H1 (cell line): Measurements from ENCODE around the genes RASA2 and PCOLCE2.

GRCh38 chr3:141116015-141116299, 64.8 kb downstream of the SPSB4 start:
- RRBS, result no CpG with 5 or more reads among the region's 2 CpGs
CAGE:
- cytosol, long polyA plus RNA, result no peak
- long polyA plus RNA, result no peak
- nucleus, long polyA plus RNA, result no peak

- RRBS, result no CpG with 5 or more reads among the region's 4 CpGs
CAGE:
- cytosol, long polyA plus RNA, result no peak
- long polyA plus RNA, result no peak
- nucleus, long polyA plus RNA, result no peak
Observed at GRCh38 chr3:141235981-141236180, 4.3 kb downstream of the PXYLP1 start.

- RRBS, result no CpG with 5 or more reads among the region's 13 CpGs
CAGE:
- cytosol, long polyA plus RNA, result no peak
- long polyA plus RNA, result no peak
- nucleus, long polyA plus RNA, result no peak
Observed at GRCh38 chr3:141367003-141367729, 1.1 kb upstream of the ZBTB38 start.

GRCh38 chr3:141369158-141369746, 948 bp downstream of the ZBTB38 start:
- RRBS, result no CpG with 5 or more reads among the region's 12 CpGs
CAGE:
- cytosol, long polyA plus RNA, result no peak
- long polyA plus RNA, result no peak
- nucleus, long polyA plus RNA, result no peak

DNA sequence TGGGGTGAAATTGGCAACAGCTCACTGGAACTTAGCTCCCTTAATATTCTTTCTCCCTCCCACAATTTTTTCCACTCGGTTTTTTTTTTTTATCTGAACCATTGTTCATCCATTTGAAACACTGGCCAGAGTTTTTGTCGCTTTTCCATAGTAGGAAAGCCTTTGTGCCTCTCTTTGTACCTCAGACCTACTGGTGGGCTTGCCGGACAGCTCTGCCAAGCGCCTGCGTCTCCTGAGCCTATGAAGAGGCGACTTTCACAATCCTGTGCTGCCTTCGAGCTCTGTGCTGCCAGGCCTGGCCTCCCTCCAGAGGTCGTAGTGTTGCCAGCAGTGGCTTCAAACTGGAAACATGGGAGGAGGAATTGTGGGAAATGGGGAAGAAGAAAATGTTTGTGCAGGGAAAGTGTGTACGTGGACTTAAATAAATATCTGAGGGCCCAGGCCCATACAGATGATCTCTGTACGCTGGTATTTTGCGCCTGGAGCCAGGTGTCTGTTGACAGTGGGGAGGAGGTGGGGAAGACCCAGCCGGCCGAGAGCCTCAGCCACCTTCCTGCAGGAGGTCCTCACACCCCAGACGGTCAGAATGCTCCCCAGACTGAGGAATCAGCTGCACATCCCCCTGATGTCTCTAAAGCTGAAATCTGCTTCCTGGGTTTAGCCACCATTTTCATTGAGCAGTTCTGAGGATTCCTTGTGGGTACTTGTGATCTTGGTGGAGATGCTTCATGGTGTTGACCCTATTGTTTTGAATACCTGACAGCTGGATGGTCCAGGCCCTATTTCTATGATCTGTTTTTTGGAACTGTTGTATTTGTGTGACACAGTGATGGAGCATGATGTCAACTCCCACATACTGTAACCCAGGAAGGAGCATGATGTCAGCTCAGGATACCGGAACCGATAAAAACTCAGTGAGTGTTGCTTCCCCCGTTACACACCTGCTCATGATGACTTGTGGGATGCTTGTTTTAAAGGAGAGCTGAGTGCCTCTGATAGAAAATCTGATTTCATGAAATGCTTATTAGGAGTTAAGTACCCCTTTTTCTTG, 44.7 kb downstream of the ZBTB38 start:
- RRBS, result no CpG with 5 or more reads among the region's 17 CpGs
CAGE:
- cytosol, long polyA plus RNA, result no peak
- long polyA plus RNA, result no peak
- nucleus, long polyA plus RNA, result no peak

- RRBS, result no CpG with 5 or more reads among the region's 8 CpGs
CAGE:
- cytosol, long polyA plus RNA, result no peak
- long polyA plus RNA, result no peak
- nucleus, long polyA plus RNA, result no peak
Observed at GRCh38 chr3:141426418-141426879, 58.1 kb downstream of the ZBTB38 start.

DNA sequence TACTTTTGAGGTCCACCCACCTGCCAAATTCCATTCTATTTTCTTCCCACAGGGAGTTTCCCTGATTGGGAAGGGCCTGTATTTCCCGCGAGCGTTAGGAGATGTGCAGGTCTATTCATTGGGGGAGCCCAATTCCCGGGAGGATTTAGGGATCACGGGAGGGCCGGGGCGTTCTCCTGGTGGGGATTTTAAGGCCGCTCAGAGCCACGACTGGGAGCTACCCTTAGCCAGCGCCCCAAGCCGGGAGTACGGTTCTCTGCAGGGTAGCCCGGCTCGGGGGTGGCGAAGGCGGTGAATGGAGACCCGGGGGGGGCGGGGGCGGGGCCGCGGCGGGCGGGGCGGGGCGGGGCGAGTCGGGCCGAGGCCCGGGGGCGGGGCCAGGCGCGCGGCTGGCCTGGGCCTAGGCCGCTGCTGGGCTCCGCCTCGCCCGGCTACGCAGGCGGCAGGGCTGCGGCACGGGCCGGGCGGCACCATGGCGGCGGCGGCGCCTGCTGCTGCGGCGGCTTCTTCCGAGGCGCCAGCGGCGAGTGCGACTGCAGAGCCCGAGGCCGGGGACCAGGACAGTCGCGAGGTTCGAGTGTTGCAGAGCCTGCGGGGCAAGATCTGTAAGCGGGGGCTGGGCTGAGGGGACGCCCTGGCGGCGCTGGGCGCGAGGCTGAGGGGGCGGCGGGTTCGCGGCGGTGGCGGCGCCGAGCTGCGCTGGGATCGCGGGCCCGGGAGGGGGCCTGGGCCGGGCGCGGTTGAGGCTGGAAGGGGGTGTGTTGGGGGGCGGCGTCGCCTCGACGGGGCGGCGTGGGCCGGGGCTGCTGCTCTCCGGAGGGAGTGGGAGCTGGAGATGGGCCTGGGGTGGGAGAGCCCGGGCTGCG, at the start of gene RASA2:
TSS of gene RASA2 (plus strand) at position 416 of the 866 bp plus-strand sequence.
- RRBS, result 2% methylated on average over 46 of the region's 92 CpGs
CAGE:
- cytosol, long polyA plus RNA, result no peak
- long polyA plus RNA, result start-site peak on the plus strand centred at position 440 of the sequence, 38 bp wide, 77 and 75 reads in 2 replicates
- nucleus, long polyA plus RNA, result start-site peak on the plus strand centred at position 419 of the sequence, 79 bp wide, 130 reads

DNA sequence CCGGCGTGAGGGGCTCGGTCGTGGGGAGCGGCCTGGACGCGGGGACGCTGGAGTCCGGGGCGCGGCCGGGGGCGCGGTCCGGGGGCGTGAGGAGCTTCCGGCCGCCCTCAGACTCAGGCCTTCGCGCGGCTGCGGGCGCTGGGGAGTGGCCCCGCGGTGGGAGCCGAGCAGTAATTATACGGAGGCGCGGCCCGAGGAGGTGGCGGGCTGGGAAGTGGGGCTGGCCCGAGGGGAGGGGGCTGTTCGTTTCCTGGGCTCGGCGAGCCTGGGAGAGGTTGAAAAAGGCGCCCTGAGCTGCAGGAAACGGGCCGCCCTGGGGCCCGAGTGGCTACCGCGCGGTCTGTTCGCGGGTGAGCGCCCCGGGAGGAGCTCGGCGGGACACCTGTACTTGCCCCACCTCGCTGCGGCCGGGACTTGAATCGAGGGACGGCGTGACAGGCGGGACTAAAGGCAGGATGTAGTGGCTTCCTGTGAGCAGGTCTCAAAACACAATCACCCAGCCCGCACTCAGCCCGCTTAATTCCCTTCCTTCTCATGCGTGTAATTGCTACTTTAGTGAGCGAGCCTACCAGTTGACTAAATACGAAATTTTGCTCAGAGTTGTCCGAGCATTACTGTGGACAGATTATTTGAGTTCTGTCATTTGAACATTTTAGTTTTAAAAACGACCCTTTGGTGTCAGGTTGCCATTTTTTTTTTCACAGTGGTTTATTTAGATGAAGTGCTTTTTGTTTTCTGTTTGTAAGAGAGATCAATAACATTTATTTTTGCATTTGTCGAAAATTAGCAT, 846 bp downstream of the RASA2 start:
- RRBS, result 1% methylated on average over 15 of the region's 63 CpGs
CAGE:
- cytosol, long polyA plus RNA, result no peak
- long polyA plus RNA, result no peak
- nucleus, long polyA plus RNA, result no peak

GRCh38 chr3:141556411-141556850, 69.6 kb downstream of the RASA2 start:
- RRBS, result no CpG with 5 or more reads among the region's 4 CpGs
CAGE:
- cytosol, long polyA plus RNA, result no peak
- long polyA plus RNA, result no peak
- nucleus, long polyA plus RNA, result no peak

DNA sequence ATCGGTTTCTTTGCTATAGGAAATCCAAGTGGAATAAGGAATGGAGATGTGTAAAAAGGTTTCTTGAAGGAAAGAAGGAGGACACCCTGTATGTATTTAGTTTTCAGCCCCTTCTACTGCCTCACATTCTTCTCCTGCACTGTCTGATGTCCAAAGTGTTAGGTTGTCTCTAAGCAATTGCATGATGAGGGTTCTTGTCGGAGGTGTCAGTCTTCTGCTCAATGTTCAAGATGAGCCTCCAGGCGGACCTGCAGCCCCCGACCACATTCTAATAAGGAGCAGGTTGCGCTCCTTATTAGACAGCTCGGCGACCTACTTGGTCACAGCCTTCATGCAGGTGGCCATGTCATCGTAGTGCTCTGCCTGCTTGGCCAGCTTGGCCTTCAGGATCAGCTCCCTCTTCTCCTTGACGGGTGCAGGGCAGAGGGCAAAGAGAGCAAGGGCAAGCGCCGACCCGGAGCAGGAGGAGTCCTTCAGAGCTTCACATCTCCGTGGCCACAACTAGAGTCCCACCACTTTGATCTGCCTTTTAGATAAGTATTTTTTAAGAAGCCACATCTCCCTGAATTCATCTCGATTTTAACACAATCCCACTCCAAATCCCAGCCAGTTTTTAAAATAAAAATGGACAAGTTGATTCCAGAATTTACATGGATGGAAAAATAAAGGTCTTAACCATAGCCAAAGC, 113.5 kb downstream of the RASA2 start:
- RRBS, result no CpG with 5 or more reads among the region's 14 CpGs
CAGE:
- cytosol, long polyA plus RNA, result no peak
- long polyA plus RNA, result no peak
- nucleus, long polyA plus RNA, result no peak

GRCh38 chr3:141901735-141902656, 25.6 kb downstream of the ATP1B3 start:
- RRBS, result no CpG with 5 or more reads among the region's 2 CpGs
CAGE:
- cytosol, long polyA plus RNA, result no peak
- long polyA plus RNA, result no peak
- nucleus, long polyA plus RNA, result no peak

GRCh38 chr3:141929374-141930091, 53.1 kb downstream of the ATP1B3 start:
- RRBS, result 87% methylated on average over 3 of the region's 7 CpGs
CAGE:
- cytosol, long polyA plus RNA, result no peak
- long polyA plus RNA, result no peak
- nucleus, long polyA plus RNA, result no peak

DNA sequence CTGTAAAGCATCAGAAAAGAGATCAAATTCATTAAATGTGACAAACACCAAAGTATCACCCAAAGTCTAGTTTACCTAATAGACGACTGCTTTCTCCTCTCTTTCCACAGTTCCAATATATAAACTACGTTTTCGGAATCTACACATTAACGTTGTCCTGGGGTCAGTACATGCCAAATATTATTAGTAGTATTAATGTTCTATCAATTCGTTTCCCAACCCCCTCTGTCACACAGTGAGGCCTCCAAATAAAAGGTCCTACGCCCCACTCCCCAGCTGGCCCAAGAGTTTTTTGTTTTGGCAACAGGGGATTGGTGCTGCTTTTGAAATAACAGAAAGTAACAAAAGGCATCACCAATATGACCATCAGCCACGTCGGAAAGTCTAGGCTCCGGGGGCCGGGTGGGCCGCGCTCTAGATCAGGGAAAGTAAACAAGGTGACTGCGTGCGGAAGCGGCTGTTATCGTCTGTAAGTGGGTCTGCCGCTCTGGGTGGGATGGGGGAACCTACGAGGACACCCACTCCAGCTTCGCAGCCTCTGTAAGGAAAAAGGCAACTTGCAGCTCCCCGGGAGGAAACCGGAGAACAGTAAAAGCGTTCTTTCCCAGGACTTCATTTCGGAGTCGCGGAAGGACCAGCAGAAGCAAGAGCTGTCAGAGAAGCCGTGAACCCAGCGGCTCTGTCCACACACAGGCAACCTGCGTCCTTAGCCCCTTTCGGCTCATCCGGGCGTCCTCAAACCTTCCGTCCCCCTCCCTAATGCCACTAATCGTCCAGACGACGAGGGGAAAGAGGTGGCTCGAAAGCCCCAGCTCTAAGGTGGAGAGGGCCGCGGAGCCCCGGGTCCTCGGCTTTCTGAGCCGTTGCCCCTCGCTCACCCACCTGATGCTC, 604 bp downstream of the XRN1 start:
- RRBS, result 40% methylated on average over 1 of the region's 42 CpGs
CAGE:
- cytosol, long polyA plus RNA, result no peak
- long polyA plus RNA, result no peak
- nucleus, long polyA plus RNA, result no peak

- RRBS, result no CpG with 5 or more reads among the region's 1 CpG
CAGE:
- cytosol, long polyA plus RNA, result no peak
- long polyA plus RNA, result no peak
- nucleus, long polyA plus RNA, result no peak
Observed at GRCh38 chr3:142619029-142619450, 22.8 kb downstream of the PLS1 start.

- RRBS, result under 1% methylated on average over 41 of the region's 94 CpGs
CAGE:
- cytosol, long polyA plus RNA, result start-site peak on the minus strand at chr3:142888988-142889054, 88 reads; start-site peak on the minus strand at chr3:142889184-142889191, 42 reads
- long polyA plus RNA, result start-site peak on the minus strand at chr3:142888988-142889195, 144 and 72 reads in 2 replicates
- nucleus, long polyA plus RNA, result start-site peak on the minus strand at chr3:142888989-142889042, 80 reads; start-site peak on the minus strand at chr3:142889153-142889212, 232 reads
Observed at GRCh38 chr3:142888480-142889627, at the start of gene PCOLCE2. Gene PCOLCE2 (minus strand): TSS chr3:142889083.

DNA sequence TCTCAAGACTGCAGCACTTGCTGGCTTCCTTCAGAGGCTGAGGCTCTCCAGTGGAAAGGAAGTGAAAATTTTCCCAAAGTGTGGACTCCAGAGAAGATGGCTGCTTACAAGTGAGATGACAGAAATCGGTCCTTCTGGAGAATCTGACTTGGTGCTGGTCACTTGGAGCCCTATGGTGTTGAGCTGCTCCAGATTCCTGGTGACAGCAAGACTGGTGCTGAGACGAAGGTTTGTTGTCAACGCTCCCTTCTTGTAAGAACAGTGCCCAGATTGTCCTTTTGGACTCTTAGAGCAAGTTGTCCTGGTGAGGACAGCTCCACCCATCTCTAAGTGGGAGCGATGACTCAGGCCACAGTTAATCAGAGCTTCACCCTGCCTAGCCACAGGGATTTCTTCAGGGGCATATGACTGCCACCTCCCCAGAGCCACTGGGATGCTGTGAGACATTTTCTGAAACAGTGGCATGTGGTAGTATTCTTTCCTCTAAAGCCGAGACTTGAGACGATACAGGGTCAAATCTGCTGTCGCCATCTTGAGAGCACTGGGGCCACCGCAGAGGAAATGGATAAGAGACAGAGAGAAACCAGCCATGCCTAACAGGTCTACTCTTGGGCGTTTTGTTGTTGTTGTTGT, 15.7 kb upstream of the PCOLCE2 start:
- RRBS, result no CpG with 5 or more reads among the region's 9 CpGs
CAGE:
- cytosol, long polyA plus RNA, result no peak
- long polyA plus RNA, result no peak
- nucleus, long polyA plus RNA, result no peak

- RRBS, result no CpG with 5 or more reads among the region's 6 CpGs
CAGE:
- cytosol, long polyA plus RNA, result no peak
- long polyA plus RNA, result no peak
- nucleus, long polyA plus RNA, result no peak
Observed at GRCh38 chr3:142940459-142941013, 22.9 kb downstream of the PAQR9 start.

- RRBS, result no CpG with 5 or more reads among the region's 3 CpGs
CAGE:
- cytosol, long polyA plus RNA, result no peak
- long polyA plus RNA, result no peak
- nucleus, long polyA plus RNA, result no peak
Observed at GRCh38 chr3:142976396-142976959, 13.0 kb upstream of the PAQR9 start.

- RRBS, result no CpG with 5 or more reads among the region's 10 CpGs
CAGE:
- cytosol, long polyA plus RNA, result no peak
- long polyA plus RNA, result no peak
- nucleus, long polyA plus RNA, result no peak
Observed at GRCh38 chr3:143000466-143000880, 897 bp upstream of the U2SURP start.

DNA sequence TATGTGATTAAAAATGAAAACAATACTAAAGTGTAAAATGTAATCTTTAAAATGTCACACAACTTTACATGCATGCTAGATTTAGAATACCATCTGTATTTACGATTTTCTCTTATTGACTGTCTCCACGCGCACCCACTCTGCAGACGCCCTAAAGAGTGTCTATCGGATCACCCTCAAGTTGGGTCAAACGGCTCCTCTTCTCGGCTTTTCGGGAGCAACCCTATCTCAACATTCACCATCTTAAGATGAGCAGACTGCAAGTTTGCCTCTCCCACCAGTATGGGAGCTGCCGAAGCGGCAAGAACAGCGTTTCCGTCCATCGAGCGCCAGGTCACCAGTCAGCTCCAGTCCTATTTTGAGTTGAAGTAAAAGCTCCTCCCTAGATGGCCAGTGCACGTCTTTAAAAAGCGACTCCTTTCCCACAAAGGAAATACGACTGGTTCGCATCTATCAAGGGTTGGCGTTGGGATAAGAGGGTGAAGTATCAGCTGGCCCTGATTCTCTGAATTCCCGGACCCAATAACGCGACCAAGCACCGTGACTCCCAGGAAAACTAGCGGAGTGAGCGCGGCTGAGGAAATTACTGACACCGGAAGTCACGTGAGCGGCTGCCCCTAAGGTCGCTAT, 374 bp upstream of the U2SURP start:
- RRBS, result 1% methylated on average over 8 of the region's 30 CpGs
CAGE:
- cytosol, long polyA plus RNA, result no peak
- long polyA plus RNA, result no peak
- nucleus, long polyA plus RNA, result start-site peak on the minus strand centred at position 564 of the sequence, 26 bp wide, 12 reads